ENCODE data around the gene DDX42.

DNA sequence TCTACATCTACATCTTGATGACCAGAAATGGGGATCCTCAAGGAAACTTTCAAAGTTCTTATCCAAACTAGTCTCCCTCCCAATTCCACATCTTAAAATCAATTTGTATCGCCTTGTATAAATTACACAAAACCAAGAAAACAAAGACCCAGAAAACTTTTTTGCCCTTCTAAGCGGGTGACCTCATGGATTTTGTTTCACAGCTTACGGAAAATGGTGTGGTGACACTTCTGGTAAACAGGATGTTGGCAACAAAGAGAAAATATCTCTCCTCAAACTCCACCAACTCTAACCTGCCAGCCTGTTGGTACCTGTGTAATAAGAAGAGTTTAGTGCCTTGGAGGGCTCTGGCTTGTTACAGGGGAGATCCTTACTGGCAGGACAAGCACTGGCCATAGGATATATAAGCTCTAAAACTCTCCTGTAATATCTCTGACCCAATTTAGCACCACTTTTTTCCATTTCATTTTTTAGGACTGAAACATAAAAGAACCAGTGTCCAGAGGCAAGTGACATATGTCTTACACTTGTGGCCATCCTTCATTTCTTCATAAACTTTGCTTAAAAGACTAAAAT lies 9.5 kb downstream of the TACO1 start:
- PRO-cap, 2 experiments = no peak in any of the 2 experiments

DNA sequence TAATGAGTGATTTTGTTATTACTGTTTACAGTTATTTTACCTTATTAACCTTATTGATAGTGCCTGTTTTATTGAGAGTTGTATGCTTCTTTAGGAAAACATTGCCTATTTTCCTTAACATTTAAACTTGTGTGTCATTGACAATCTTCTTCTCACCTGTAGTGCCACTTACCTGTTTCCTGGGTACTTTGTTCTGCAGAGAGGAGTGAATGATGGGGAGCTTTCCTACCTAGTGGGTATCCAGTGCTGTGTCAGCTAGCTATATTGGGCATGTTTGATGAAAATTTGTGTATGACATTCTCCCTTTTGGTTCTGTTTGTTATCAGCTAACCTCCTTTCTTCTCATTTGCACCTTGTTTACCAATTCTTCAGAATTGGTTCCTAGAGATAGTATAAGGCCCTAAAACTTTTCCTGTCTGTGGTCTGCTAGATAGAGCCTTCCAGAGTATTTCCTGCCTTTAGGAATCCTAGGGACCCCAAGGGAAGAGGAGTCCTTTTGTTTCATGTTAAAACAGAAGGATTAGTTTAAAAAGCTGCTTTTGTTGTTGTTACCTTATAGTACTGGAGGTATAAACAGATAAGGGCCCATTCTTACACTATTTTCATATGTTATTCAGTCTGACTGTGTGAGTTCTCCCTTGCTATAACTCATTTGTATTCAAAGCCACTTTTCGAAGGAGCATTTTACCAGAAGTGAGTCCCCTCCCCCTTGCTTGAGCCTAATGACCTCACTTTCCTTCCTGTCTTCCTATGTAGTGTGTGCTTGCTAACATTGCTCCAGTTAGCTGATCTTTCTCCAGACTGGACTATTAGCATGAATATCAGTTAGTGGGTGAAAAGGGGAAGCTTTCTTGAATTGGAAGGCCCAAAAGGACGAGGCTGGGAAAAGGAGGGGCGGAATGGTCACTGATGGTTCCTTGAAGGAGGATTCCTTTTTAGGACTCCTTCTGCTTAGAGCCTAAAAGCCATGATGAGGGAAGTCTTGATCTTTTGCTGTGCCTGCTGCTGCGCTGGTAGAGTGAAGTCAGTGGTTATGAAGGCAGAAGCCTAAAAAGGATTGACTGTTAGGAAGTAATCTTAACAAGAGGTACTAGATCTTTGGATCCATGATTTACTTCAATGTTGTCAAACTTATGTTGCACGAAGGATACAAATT lies 11.7 kb downstream of the MAP3K3 start:
- PRO-cap, 2 experiments = no peak in any of the 2 experiments

DNA sequence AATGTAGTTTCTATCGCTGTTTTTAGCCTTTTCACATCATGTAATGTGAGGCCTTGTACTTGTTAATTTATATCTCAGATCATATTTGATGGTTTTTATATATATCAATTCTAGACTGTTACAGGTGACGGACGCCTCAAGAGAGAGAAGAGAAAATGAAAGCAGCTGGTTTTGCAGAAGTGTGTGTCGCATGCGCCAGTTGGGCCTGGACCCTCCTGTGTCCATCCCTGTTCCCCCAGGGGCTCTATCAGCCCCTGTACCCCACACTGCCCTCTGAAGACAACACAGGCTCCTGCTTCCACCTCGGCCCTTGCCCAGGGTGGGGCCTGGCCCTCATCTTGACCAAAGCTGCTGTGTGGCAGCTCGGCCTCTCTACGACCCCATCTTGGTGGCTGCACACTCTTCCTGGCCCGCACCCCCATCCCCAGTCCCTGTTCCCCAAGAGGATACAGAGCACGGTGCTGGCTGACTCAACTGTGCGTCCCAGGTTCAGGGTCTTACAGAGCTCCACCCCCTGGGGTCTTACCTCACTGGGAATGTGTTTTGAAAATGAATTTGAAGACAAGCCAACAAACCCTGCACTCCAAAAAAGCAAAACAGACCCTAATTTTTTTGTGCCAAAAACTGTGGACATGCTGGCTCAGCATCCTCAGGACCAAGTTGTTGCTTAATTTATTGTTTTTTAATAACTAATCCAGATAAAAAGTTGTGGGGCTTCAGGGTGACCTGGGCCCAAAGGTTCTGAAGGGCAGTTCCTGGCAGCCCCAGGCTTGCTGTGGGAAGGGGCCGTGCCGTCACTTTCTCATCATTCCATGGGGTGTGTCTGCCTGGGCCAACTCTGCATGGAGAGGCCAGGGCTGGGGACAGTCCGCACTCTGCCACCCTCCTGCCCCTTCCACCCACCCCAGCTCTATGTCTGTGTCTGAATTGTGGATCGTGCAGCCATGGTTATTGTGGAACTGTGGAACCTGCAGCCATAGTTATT lies 4.4 kb downstream of the LIMD2 start:
- PRO-cap, 2 experiments = no peak in any of the 2 experiments

- PRO-cap, 2 experiments = no peak in any of the 2 experiments
Observed at GRCh38 chr17:63706147-63706613, 6.3 kb upstream of the LIMD2 start.

- PRO-cap, 2 experiments = peak in 2 of 2 experiments; most common plus-strand start chr17:63774200 (in 2); most common minus-strand start chr17:63774059 (in 2)
Observed at GRCh38 chr17:63773966-63774748, at the start of gene DDX42. Gene DDX42, plus strand, starts transcription at chr17:63774170.

- PRO-cap, 2 experiments = no peak in any of the 2 experiments
Observed at GRCh38 chr17:63786866-63787316, 12.9 kb downstream of the DDX42 start.

- PRO-cap, 2 experiments = no peak in any of the 2 experiments
Observed at GRCh38 chr17:63827960-63828227, 431 bp upstream of the FTSJ3 start.

DNA sequence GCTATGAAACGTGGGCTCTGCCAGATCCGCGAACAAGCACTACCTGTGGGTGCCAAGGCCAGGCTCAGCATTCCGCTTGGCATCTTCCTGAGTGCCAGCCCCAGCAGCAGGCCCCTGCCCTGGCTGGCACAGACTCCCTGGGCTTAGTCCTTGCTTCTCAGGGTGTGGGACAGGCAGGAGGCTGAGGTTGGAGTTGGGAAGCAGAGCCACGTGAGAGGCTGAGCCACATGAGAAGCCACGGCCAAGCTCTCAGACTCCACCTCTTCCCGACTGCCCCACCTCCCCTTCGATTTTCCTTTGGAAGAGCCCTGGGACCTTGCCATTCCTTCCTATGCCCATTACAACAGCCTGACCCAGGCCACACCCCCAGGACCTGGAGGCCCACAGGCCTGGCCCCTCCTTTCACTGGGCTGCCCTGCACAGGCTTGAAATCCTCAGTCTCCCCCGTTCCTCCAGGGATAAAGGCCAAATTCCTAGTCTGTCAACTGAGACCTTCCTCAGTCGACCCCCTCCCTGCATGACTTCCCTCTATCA lies 1.7 kb downstream of the CD79B start:
- PRO-cap, 2 experiments = no peak in any of the 2 experiments

DNA sequence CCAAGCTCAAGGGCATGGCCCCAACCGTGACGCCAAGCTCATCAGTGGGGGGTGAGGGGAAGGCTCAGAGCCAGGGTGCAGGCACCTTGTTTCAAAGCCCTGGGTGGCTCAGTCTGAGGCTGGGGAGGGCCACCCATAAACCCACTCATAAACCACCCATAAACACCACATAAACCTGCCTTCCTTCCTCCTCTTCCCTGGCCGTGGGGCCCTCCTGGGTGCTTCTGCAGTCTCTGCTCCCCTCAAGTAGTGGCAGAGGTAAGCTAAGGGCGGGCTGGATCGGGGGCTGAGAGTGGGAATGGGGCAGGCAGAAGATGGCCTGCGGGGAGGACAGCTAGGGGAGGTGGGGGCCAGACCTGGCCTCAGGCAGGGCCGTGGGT lies 14.4 kb upstream of the CD79B start:
- PRO-cap, 2 experiments = no peak in any of the 2 experiments

DNA sequence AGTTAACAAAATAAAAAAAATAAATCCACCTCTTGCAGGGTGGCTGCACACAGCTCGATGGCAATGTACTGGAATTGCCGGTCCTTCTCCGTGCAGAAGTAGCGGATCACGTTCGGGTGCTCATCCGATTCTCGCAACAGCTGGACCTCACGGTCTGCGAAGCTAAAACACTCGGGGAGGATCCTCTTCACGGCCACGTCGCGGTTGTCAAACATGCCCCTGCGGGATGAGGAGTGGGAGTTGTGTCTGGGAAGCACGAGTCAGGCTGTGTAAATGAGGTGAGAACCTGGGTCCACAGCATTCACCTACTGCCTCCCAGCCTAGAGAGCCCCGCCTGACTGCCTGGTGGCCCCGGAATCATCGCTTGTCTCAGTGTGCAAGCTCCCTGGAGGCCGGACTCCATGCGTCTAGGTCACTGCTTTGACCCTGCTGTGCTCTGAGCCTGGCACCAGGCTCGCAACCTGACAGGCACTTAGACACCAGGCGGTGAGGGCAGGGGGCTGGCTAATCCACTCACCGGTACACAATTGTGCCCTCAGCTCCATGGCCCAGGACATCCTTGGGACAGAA lies 33.9 kb upstream of the ICAM2 start:
- PRO-cap, 2 experiments = no peak in any of the 2 experiments

- PRO-cap, 2 experiments = no peak in any of the 2 experiments
Observed at GRCh38 chr17:64059922-64060132, 39.4 kb upstream of the ICAM2 start.

DNA sequence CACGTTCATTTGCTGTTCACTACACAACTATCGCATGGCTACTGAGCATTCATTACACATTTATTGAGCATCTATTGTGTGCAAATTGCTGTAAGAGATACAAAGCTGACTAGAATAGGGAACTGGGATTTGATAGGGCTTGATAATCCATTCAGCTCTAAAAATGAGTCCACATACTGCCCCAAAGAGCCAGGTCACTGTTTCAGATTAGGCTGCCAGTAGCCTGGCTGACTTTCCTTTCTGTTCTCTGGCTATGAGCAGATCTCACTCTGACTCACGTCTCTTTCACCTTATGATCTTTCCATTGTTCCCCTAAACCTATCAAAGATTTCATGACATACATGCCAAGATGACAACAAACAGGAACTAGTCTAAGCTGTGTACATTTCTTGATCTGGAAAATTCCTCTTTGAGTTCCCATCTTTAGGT lies 40.7 kb upstream of the ICAM2 start:
- PRO-cap, 2 experiments = no peak in any of the 2 experiments

- PRO-cap, 2 experiments = peak in 1 of 2 experiments; most common plus-strand start chr17:64082340 (in 1); most common minus-strand start chr17:64082244 (in 1)
Observed at GRCh38 chr17:64081716-64082563, 48.0 kb downstream of the ERN1 start.

DNA sequence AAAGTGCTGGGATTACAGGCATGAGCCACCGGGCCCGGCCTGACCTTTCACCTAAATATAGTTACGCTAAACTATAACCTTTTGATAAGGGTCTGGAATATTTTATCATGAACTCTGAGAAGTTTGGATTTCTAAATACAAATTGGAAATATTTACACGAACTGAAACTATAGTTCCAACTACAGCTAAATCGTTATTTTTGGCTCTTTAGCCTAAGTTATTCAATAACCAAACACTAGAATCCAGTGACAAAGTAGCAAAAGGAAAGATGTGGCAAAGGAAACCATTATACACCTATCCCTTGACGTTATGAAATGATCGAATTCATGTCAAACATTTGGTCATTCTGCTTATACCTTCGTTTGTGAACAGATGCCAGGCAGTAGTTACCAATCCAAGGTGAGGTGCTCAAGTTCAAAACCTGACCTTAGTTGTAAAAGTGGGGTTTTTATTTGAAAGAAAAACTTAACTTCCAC lies 1.6 kb downstream of the ERN1 start:
- PRO-cap, 2 experiments = no peak in any of the 2 experiments

DNA sequence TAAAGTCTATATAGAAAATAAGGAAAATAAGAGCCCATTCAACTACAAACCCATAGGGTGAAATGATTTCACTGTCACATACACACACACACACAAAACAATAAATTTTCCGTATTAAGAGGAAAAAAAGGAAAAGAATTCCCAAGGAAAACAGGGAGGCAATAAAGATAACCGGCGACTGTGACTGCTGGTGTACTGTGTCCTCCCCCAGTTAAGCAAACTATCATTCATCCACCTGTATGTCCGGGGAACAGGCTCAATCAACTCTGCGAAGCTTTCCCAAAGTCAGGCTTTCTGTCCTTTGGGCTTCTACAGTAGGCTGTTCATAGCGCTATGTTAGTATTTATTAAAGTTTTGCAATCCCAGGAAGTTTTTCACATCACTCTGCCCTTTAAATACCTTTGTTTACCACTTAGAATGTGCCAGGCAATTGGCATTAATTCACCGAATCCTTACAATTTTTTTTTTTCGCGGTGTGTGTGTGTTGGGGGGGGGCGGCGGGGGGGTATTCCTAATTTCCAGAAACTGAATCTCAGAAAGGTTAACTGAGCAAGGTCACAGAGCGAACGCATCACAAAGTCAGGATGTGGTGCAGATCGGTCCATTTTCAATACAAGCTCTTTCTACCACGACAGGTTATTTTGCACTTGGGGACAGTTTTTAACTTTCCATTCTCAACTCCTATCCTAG lies 15.2 kb upstream of the ERN1 start:
- PRO-cap, 2 experiments = peak in 2 of 2 experiments; most common plus-strand start position 226 of the sequence (in 1); most common minus-strand start position 222 of the sequence (in 2)

DNA sequence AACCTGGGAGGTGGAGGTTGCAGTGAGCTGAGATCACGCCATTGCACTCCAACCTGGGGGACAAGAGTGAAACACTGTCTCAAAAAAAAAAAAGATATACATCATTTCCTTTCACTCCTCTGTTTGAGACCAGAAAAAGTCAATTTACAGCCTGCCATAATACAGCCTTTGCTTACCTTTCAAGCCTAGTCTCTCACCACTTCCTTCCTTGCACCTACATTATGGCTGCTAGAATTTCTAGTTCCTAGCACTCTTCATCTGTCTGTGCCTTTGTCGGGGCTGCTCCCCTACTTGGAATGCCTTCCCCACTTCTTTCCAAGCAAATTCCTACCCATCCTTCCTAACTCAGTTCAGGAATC lies 2.8 kb upstream of the PECAM1 start:
- PRO-cap, 2 experiments = no peak in any of the 2 experiments

- PRO-cap, 2 experiments = no peak in any of the 2 experiments
Observed at GRCh38 chr17:64529259-64529877, 22.6 kb downstream of the CEP95 start.

DNA sequence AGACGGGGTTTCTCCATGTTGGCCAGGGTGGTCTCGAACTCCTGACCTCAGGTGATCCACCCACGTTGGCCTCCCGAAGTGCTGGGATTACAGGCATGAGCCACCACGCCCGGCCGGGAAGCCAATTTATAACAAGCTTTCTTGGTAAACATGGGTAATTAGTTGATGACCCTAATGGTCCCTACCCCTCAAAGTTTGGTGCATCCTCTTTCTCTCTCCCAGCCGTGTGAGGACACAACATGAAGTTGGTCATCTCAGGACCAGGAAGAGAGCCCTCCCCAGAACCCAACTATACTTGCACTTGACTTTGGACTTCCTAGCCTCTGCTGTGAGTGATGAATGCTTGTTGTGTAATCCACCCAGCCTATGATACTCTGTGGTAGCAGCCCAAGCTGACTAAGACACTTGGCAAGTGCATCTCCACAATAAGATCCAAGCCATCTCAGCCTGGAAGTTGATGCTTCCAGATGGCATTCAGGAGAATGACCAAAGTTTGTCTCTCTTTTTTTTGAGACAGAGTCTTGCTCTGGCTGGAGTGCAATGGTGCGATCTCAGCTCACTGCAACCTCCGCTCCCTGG lies 65.6 kb downstream of the GNA13 start:
- PRO-cap, 2 experiments = no peak in any of the 2 experiments

DNA sequence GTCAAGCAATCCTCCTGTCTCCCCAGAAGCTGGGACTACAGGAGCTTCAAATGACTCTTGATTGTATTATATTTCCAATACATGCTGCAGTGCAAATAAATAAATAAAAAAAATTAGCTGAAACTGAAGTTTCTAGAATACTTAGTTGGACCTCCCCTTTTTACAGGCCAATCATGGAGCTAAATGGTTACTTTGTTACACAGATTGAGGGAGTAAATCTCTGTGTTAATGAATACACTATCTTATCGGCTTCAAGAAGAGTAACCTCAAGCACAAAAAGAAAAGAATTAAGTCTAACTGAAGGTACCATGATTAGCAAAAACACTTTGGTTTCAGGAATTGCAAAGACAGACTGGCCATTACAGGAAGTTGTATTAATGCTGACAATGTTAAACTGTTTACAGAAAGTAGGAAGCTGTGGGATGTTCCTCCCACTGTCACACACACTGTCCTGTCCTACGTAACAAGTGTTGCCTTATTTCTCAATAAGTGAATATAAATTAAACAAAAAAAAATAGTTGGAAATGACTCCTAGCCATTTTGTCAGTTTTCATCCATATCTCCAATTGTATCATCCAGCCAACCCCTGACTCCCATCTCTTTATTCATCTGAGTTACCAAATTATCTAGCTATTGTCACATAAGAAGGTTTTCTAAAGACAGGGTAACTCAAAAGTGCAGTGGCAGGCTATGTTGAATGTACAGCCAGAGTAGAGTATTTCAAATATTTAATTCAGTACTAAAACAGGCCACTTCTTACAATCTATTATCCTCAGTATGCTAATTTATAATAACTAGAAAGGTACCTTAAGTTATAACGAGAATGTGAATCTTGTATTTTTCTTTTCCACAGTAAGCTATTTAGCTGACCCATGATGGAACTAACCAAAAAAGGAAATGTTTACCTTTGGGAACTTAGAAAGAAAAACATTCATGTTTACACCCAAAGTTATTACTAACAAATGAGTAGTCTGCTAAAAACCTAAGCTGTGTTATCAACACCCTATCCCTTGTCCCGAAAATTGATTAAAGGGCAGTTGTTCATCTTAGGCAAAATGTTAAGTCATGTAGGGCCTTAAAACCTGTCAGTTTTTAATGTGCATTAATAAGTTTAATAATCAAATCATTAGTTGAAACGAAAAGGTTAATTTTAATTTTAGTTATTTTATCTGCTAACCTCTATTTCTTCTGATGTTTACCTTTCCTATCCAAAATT lies 8.4 kb downstream of the GNA13 start:
- PRO-cap, 2 experiments = no peak in any of the 2 experiments

DNA sequence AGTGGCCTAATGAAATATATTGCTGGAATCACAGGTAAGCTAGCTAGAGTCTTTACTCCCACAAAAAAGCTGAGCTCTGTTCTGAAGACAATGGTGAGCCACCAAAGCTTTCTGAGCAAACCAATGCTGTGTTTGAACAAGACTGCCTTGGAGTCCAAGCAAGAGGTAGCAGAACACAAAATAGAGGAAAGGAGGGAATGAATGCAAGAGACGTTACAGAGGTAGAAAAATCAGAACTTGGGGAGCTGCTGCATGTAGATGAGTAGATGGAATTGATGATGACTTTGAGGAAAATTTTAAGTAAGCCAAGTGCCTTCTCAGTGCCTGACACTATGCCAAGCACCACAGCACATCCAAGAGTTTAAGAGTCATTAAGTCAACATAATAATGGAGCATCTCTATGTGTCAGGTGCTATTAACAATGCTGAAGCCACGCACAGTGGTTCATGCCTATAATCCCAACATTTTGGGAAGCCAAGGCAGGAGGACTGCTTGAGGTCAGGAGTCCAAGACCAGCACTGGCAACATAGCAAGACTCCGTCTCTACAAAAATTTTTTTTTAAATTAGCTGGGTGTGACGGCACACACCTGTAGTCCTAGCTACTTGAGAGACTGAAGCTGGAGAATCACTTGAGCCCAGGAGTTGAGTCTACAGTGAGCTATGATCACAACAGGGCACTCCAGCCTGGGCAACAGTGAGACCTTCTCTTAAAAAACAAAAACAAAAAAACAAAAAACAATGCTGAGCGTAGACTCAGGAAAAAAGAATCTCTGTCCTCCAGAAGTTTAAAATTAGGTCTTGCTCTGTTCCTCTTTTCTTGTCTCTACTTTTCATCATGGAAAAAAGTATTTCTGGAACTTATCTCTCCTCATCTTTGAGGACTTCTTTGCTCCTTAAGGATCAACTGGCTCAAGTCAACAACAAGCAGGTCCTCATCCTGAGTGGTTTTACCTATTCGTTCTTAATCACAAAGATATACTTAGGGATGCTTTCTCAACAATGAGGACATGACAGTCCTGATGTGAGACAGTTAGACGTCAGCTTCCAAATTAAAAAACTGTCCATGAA lies 6.2 kb downstream of the GNA13 start:
- PRO-cap, 2 experiments = no peak in any of the 2 experiments